Cerebral cortex (tissue), 2 donors: ENCODE measurements around a stretch of chr6.

- PRO-cap, 2 experiments, result no peak in any of the 2 experiments
These were observed 211.0 kb downstream of the ARID1B start for GRCh38 chr6:156987870-156988796.

DNA sequence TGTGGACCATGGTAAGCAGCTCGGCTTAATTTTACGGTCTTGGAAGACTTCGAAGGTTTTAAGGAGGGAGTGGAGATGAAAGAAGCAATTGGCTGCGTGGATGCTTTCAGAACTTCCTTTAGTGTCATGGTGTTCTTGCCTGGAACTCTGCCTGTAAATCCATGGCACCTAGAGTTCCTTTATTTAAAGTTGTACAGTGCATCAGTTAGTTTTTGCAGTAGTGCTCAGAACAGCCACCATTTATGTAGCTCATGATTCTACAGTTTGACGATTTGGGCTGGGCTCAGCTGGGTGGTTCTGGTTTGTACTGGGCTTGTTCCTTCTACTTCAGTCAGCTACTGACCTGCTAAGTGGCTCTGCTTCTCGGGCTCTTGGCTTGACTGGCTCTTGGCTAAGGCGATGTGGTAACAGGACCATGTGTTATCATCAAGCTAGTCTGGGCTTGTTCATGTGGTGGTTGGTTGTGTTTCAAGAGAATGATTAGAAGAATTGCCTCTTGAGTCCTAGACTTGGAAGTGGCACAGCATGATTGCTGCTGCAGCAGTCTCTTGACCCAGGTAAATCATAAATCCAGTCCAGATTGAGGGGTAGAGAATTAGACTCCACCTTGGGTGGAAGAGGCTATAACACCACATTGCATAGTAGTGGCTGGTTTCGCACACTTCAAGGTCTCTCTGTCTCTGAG, 252.8 kb downstream of the ARID1B start:
- PRO-cap, 2 experiments, result no peak in any of the 2 experiments

GRCh38 chr6:157033139-157033924, 256.2 kb downstream of the ARID1B start:
- PRO-cap, 2 experiments, result no peak in any of the 2 experiments

DNA sequence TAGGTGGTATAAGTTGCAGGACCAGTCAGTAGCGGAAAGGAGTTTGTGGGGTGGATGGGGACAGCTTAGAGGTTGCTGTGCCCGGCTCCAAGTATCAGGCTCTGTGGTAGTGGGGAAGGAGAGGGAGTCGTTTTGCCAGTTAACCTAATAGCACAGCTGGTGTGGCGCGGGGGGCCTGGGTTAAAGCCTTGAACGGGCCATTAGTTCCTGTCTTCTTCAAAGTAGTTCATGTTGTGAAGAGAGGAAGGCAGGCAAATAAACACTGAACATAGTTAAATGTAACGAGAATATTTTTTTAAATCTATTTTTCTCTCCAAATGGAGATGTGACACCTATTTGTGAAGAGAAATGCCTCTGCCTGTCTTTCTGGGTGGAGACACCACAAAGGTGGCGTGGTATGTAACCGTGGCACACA, 203.0 kb downstream of the TMEM242 start:
- PRO-cap, 2 experiments, result no peak in any of the 2 experiments

DNA sequence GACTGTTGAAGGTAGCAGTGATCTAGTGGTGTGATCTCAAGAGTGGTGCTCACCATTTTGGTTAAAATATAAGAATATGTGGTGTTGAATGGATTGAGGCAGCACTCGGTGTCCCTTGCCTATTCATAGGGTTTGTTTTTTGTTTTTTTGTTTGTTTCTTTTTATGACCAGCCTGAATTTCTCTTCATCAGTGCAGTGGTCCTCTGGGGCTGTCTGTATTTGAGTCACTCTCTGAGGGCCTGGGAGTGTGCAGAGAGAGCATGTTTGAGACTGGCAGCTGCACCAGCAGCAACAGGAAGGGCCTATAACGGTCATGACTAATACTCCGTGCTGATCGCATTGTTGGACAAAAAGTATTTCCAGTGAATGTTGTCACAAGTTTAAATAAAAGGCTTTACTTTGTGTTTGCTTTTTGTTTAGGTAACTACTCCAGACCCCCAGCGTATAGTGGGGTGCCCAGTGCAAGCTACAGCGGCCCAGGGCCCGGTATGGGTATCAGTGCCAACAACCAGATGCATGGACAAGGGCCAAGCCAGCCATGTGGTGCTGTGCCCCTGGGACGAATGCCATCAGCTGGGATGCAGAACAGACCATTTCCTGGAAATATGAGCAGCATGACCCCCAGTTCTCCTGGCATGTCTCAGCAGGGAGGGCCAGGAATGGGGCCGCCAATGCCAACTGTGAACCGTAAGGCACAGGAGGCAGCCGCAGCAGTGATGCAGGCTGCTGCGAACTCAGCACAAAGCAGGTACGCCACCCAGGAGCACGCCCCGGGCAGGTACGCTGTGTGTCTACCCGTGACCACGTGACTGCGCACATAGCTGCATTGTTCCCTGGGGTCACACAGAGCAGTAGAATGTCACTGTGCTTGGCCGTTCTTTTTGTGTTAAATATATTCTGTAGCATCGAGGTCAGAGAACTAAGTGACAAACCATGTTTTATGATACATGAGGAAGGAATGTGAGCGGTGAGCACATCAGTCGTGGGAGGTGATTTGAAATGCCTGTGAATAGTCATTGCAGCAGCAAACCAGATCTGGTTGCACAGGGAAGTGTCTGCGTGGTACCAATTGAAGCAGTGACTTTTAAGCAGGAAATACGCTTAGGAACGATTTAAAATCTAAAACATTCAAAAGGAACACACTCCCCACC, 174.7 kb downstream of the TMEM242 start:
- PRO-cap, 2 experiments, result no peak in any of the 2 experiments

GRCh38 chr6:157244074-157244607, 79.2 kb downstream of the TMEM242 start:
- PRO-cap, 2 experiments, result no peak in any of the 2 experiments

DNA sequence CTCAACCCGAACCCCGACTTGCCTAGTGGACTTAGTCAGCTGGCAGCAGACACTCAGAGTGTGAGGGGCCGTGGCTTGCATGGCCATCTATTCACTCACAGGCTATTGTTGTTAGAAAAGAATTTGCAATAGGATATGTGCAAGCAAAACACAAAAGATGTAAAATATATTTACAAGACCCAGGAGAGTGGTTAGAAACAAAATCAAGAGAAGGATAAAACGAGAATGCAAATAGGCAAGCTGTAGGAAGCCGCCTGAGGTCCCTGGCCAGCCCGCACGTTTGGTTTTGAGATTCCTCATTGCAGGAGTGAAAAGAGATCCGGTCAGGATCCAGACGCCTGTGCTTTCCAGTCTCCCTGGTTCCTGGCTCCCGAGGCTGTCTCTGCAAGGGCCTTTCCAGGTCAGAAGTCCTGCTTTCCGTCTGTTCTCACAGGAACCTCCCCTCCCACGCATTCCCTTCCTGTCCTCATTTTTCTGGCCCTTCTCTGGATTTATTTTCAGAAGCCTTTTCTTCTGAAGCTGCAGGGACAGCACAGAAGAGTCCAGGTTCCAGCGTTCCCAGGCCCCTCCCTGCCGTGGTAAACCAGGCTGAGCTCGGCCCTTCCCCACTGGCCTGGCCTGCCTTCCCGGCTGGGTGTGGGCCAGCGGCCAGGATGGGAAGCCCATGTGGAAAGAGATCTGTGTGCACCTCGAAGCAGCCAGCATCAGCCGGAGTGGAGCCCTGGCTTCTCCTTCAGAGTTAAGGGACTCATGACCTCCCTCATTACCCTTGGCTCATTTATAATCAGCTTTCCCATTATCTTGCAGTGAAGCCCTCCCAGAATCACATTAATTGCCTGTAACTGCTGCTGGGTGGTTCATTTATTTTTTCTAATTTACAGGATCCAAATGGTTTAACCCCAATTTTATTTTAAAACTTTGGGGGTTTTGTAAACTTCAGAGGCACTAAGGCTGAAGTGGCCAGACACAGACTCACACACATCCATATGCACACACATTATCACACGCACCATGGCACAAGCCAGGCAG, 53.9 kb downstream of the TMEM242 start:
- PRO-cap, 2 experiments, result peak in 1 of 2 experiments; most common plus-strand start position 500 of the sequence (in 1); most common minus-strand start position 347 of the sequence (in 1)

DNA sequence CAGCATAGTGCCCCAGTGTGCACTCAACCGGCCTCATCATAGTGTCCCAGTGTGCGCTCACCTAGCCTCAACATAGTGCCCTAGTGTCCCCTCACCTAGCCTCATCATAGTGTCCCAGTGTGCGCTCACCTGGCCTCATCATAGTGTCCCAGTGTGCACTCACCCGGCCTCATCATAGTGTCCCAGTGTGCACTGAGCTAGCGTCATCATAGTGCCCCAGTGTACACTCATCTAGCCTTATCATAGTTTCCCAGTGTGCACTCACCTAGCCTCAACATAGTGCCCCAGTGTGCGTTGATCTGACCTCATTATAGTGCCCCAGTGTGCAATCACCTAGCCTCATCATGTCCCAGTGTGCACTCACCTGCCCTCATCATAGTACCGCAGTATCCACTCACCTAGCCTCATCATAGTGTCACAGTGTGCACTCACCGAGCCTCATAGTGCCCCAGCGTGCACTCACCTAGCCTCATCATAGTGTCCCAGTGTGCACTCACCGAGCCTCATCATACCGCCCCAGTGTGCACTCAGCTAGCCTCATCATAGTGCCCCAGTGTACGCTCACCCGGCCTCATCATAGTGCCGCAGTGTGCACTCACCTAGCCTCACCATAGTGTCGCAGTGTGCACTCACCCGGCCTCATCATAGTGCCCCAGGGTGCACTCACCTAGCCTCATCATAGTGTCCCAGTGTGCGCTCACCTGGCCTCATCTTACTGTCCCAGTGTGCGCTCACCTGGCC, 11.1 kb downstream of the TMEM242 start:
- PRO-cap, 2 experiments, result no peak in any of the 2 experiments

GRCh38 chr6:157317020-157318162, 5.9 kb downstream of the TMEM242 start:
- PRO-cap, 2 experiments, result no peak in any of the 2 experiments

- PRO-cap, 2 experiments, result no peak in any of the 2 experiments
These were observed 43.4 kb downstream of the ZDHHC14 start for GRCh38 chr6:157424106-157425151.

DNA sequence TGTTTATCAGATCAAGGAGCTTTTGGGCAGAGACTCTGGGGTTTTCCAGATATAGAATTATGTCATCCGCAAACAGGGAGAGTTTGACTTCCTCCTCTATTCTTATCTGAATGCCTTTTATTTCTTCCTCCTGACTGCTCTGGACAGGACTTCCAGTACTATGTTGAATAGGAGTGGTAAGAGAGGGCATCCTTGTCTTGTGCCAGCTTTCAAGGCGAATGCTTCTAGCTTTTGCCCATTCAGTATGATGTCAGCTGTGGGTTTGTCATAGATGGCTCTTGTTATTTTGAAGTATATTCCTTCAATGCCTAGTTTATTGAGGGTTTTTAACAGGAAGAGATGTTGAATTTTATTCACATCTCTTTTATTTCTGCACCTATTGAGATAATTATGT, 198.8 kb downstream of the ZDHHC14 start:
- PRO-cap, 2 experiments, result no peak in any of the 2 experiments

GRCh38 chr6:157725541-157725740, 97.6 kb upstream of the SNX9 start:
- PRO-cap, 2 experiments, result no peak in any of the 2 experiments

- PRO-cap, 2 experiments, result no peak in any of the 2 experiments
These were observed 54.7 kb upstream of the SNX9 start for GRCh38 chr6:157768115-157768987.

DNA sequence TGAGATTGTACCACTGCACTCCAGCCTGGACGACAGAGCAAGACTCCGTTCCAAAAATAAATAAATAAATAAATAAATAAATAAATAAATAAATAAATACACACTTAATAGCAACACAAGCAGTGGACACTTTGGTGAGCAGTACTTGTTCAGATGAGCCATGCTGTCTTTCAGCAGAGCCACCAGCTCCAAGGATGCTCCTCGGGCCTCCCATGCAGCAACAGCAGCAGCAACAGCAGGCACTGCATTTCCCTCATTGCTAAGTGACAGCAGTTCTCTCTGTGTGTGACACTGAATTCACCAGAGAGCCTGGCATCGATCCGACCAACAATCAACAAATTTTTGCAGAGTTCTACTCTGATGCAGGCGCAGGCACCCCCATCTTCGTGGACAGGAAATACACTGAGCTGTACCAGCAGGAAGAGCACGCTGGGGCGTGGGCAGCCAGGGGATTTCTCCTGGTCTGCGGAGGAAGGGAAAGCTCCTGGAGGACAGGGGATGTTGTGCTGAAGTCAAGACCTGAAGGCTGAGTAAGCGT, 54.0 kb upstream of the SNX9 start:
- PRO-cap, 2 experiments, result no peak in any of the 2 experiments

DNA sequence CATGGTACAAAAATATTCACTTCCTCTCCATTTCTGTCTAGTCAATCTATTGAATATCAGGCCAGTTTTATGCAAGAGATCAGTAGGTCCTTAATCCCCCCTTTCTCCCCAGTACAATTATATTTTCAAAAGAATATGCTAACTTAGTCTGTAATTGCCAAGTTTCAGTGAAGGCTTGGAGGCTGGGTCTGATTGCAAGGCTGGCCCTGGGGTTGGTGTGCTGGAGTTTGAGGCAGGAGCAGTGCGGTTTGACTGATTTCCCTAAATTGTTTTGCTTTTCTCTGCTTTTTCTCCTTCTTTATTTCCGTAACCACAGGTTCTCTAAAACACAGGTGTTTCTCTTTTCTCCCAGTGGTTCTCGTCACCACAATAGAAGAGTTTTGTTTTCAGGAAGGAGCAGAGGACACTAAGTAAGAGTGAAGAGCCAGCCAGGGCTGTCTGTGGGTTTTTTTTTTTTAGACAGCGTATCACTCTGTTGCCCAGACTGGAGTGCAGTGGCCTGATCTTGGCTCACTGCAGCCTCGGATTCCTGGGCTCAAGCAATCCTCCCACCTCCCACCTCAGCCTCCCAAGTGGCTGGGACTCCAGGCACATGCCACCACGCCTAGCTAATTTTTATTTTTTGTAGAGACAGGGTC, 8.2 kb upstream of the SNX9 start:
- PRO-cap, 2 experiments, result no peak in any of the 2 experiments

DNA sequence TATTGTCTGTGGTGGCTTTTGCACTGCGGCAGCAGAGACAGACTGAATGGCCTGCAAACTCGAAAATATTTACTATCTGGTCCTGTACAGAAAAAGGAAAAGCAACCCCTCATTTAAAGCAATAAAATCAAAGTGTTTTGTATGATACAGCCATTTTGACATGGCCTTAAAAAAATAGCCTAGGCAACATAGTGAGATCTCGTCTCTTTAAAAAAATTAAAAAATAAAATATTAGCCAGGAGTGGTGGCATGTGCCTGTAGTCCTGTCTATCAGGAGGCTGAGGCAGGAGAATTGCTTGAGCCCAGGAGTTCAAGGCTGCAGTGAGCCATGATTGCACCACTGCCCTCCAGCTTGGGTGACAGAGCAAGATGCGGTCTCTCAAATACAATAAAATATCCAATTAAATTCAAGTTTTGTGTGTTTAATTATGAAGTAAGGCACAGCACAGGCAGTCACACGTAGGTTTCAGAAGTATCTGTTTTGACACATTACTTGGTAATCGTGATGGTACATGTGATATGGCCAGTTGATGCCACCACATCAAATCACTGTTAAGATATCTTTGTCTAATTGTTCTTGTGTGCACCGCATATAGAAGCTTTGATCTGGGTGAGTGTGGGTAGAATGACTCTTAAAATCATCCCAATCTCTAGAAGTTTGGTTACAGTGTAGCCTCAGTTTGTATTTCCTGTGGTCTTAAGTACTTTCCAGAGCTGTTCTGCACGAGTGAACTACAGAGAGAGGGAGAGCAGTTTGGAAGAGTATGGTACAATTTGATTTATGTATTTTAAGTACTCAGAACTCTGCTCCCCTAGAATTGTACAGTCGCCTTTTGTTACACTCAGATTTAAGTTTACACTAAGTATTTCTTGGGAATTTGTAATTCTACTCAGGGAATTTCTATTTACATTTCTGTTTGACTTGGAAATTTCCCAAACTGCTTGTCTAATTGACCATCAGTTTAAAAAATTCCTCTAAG, 37.3 kb downstream of the SNX9 start:
- PRO-cap, 2 experiments, result no peak in any of the 2 experiments

- PRO-cap, 2 experiments, result no peak in any of the 2 experiments
These were observed 54.8 kb downstream of the SNX9 start for GRCh38 chr6:157877516-157878601.

- PRO-cap, 2 experiments, result no peak in any of the 2 experiments
These were observed 55.7 kb downstream of the SNX9 start for GRCh38 chr6:157878602-157879379.

DNA sequence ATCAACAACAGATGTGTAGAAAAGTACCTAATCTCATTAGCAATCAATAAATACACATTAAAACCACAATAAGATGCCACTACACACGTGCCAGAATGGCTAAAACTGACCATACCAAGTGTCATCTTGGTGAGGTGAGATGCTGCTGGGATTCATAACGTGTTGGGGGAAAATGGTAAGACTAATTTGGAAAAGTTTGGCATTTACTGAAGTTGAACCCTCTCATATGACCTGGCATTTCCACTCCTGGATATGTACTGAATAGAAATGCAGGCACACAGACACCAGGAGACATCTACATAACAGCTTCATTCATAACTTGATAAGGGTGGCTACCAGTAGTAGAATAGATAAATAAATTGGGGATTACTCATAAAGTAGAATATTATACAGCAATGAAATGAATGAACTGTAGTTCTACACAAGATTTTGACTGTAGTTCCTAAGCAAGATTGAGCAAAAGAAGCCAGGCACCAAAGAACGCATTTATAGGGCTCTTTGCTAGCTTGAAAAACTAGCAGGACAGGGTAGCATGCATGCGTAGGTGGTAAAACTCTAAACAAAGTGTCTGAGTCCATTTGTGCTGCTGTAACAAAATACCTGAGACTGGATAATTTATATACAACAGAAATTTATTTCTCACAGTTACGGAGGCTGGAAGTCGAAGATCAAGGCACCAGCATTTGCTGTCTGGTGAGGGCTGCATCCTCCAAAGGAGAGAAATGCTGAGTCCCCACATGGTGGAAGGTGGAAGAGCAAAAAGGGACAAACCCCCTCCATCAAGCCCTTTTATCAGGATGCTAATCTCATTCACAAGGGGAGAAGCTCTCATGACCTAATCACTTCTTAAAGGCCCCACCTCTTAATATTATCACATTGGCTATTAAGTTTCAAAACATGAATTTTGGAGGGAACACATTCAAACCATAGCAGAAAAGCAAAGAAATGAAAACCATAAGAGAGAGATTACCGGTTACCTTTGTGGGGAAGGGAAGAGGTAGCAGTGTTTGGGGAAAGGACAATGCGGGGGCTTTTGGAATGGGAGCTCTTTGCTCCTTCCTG, 56.1 kb upstream of the SYNJ2 start:
- PRO-cap, 2 experiments, result no peak in any of the 2 experiments

- PRO-cap, 2 experiments, result no peak in any of the 2 experiments
These were observed 9.4 kb downstream of the SYNJ2 start for GRCh38 chr6:157991012-157991587.